Thoracic aorta endothelial cell (primary cell): ENCODE measurements around the gene SMG7.

DNA sequence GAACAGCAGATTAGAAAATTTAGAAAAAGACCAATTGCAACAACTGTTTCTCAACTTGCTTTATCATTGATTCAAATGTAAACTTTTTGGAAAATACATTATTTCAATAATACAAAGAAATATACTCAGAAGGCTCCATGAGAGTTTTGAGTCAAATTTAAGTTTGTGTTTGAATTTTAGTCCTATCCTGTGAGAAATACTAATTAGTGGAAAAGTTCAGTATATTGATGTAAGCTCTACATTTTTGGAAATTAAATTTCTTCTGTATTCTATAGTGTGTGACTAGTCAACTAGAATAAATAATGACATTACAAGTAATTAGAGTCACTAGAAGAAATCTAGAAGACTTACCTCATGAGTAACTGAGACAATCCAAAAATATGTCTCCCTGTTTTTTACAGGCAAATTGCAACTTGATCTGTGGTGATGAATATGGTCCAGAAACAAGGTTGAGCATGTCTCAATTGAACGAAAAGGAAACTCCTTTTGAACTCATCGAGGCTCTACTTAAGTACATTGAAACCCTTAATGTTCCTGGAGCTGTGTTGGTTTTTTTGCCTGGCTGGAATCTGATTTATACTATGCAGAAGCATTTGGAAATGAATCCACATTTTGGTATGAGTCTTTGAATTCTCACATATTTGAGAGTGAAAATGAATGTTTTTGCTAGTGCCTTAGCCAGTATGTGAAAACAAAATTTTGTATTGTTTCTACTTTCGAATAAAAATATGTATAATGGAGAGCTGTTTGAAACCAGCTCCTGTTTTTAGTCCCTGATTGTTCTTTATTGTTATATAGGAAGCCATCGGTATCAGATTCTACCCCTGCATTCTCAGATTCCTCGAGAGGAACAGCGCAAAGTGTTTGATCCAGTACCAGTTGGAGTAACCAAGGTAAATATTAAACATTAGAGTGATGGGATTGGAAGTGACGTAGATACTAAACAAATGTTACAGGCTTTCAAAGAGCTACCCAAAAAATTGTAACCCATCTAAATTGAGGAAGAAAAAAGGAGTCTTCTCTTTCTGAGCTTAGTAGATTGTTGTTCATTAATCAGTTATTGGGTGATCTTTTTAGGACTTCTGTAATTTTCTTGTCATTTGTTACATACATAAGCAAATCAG is 36.9 kb downstream of the DHX9 start:
- CAGE, long polyA plus RNA = no peak

- CAGE, long polyA plus RNA = no peak
These were observed 391 bp downstream of the SHCBP1L start for GRCh38 chr1:182952499-182953050.

DNA sequence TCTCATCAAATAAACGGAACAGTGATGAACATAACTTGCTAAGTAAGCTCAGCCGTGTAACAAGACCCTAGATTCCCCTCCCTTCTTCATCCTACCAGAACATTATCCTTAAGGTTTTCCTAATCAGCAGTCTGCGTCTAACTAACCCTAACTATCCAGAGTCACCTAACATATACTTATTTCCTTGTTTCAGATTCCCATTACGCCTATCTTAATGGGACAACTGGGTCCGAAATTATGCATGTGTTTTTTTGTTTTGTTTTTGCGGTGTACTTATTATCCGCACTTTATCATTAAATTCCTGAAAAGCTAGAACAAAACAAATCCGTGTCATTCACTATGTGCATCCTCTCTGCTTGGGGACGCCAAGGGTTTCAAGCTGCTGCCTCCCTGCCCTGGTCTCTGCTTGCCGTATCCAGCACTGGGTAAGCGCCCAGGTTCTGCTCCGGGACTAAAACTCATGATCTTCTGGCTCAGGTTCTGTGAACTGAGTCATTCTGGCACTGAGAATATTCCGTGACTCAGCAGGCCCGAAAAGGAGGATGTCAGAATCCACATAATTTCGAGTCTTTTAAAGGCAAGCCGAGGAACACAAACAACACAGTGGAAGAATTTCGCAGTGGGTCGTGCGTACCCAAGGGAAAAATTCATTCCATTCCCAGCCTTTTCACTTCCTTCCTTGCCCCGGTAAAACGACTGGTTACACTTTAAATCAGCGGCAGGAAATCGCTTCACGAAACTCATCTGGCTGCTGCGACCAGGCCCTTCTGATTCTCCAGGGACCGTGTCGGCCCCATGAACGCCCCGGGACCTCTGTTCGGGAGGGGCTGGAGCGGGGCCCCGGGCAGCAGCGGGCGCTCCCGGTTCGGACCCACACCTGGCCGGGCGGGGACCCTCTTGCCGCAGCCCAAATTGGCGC is 976 bp upstream of the LAMC1 start:
- CAGE, long polyA plus RNA = no peak

- CAGE, long polyA plus RNA = no peak
These were observed 405 bp upstream of the LAMC1 start for GRCh38 chr1:183022904-183023125.

GRCh38 chr1:183024665-183024996 is 1.4 kb downstream of the LAMC1 start:
- CAGE, long polyA plus RNA = no peak

GRCh38 chr1:183059448-183059702 is 36.2 kb downstream of the LAMC1 start:
- CAGE, long polyA plus RNA = no peak

DNA sequence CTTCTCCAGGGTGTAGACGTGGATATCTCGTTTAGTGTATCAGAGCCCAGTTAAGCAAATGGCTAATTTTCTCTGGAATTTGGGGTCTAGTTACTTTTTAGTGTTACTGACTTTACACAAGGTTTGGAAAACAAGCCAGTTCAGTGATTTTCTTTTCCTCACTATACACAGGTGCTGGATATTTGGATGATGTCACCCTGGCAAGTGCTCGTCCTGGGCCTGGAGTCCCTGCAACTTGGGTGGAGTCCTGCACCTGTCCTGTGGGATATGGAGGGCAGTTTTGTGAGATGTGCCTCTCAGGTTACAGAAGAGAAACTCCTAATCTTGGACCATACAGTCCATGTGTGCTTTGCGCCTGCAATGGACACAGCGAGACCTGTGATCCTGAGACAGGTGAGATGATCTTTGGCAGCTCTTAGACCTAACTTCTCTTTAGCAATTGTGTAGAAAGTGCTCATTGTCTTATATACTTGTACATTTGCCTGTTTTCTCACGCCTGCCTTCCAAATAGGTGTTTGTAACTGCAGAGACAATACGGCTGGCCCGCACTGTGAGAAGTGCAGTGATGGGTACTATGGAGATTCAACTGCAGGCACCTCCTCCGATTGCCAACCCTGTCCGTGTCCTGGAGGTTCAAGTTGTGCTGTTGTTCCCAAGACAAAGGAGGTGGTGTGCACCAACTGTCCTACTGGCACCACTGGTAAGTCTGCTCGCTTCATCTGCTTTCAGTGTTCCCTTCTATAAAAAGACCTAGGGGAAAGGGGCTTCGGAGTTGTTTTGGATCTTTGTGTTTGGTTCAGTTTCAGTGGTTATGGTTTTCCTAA is 64.3 kb upstream of the LAMC2 start:
- CAGE, long polyA plus RNA = no peak

DNA sequence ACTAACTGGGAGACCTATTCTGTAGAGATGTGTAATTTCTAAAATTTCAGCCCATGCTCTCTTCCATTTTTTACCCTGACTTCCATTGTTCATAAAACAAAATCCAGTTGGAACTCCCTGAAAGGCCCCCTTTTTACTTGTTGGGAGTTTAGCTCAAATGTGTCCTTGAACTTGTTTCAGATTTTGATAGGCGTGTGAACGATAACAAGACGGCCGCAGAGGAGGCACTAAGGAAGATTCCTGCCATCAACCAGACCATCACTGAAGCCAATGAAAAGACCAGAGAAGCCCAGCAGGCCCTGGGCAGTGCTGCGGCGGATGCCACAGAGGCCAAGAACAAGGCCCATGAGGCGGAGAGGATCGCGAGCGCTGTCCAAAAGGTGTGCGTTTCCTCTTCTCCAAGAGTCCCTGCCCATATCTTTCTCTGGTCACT is 49.8 kb upstream of the LAMC2 start:
- CAGE, long polyA plus RNA = no peak

DNA sequence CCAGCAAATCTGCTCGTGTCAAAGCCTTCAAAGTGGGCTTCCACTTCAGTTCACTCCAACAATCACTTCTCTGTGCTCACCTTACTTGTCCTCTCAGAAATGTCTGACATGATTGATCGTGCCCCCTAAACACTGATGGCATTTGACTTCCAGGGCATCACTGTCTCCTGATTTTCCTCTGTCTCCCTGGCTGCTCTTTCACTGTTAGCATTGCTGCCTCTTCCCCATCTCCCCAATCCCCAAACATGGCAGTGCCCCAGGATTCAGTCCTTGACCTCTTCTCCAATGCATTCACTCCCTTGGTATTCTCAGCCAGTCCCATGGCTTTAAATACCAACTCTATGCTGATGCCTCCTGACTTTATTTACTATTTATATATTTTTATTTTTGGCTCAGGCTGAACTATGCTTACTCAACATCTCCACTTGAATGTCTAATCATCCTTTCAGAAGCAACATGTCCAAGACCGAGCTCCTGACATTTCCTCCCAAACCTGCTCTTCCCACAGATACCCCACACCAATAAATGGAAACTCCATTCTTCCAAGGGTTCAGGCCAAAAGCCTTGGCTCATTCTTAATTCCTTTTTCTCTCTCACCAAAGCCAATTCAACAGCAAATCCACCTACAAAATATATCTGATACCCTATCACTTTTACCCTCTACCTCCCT is 26.3 kb downstream of the NMNAT2 start:
- CAGE, long polyA plus RNA = no peak

GRCh38 chr1:183472170-183472618 is at the start of gene SMG7:
SMG7 (plus strand) TSS chr1:183472499.
- CAGE, long polyA plus RNA = no peak

GRCh38 chr1:183511364-183511987 is 39.2 kb downstream of the SMG7 start:
- CAGE, long polyA plus RNA = no peak

- CAGE, long polyA plus RNA = no peak
These were observed 36.5 kb downstream of the NCF2 start for GRCh38 chr1:183553704-183554118.

GRCh38 chr1:183559825-183560791 is 30.2 kb downstream of the NCF2 start:
- CAGE, long polyA plus RNA = no peak

GRCh38 chr1:183562940-183564065 is 27.0 kb downstream of the NCF2 start:
- CAGE, long polyA plus RNA = no peak

- CAGE, long polyA plus RNA = no peak
These were observed 6.7 kb downstream of the NCF2 start for GRCh38 chr1:183583584-183583940.

GRCh38 chr1:183588692-183589351 is 1.4 kb downstream of the NCF2 start:
- CAGE, long polyA plus RNA = no peak

GRCh38 chr1:183636712-183637093 is 1.1 kb upstream of the ARPC5 start:
- CAGE, long polyA plus RNA = no peak

DNA sequence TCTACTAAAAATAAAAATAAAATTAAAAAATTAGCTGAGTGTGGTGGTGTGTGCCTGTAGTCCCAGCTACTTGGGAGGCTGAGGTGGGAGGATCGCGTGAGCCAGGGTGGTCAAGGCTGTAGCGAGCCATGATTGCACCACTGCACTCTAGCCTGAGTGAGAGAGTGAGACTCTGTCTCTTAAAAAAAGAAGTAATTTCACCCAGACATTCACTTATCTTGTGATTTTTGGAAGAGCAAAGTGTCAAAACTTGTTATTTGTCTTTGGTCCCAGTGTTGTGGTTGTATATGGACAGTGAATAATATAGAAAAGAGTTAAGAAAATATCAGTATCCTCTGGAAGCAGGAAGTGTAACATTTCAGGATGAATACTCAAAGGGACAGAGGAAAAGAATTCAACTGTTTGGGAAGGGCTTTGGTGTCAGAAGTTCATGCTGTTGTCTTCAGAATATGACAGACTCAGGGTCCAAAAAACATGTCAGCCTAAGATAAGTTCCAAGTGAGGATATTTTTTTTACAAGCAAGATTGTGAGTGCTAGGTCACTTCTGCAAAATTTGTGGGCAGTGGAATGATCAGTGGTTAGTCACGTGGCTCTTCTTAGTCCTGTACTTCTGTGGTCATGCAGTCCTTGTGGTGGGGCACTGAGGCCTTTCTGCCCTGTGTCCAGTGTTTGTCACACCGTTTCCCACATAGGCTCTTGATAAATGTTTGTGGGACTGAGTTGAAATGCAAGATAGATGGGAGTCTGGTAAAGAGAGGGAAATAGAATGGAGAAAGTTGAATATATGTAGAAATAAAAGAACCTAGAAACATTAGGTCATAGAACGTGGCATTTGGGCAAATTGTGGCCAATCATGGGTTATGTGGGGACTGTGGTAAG is 5.1 kb downstream of the RGL1 start:
- CAGE, long polyA plus RNA = no peak

DNA sequence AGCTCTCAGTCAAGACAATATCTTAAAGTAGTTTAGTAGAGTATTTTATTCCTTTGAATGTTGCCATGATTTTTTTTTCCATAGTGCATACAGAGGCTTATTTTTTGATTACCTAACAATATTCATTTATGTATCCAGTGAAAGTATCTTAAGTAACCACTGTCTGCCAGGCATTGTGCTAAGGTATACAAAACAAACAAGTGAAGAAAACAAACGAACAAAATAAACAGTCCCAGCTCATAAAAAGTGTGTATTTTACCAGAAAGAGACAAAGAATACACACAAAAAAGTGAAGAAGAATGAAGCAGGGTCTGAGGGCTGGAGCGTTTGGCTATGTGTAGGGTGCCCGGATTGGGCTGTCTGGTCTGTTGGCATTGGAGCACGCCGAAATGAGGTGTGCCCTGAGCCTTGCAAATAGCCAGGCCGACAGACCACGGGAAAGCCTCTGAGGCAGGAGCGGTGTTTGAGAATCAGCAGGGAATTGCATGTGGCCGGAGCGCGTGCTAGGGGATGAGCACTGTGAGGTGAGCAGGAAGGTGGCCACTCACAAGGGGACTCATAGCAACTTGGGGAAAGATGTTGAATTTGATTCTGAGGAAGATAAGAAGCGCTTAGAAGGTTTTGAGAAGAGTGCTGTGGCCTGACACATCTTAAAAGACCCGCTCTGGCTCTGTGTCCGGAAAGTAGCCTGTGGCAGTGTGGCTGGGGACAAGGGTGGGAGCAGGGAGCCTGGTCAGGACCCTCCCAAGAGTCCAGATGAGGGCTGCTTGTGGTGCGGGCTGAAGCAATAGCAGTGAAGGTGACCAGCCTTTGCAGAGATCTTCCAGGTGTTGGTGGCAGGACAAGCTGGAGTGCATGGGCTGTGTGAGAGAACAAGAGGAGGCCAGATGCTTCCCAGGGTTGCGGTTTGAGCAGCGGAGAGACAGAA is 61.4 kb downstream of the RGL1 start:
- CAGE, long polyA plus RNA = no peak

DNA sequence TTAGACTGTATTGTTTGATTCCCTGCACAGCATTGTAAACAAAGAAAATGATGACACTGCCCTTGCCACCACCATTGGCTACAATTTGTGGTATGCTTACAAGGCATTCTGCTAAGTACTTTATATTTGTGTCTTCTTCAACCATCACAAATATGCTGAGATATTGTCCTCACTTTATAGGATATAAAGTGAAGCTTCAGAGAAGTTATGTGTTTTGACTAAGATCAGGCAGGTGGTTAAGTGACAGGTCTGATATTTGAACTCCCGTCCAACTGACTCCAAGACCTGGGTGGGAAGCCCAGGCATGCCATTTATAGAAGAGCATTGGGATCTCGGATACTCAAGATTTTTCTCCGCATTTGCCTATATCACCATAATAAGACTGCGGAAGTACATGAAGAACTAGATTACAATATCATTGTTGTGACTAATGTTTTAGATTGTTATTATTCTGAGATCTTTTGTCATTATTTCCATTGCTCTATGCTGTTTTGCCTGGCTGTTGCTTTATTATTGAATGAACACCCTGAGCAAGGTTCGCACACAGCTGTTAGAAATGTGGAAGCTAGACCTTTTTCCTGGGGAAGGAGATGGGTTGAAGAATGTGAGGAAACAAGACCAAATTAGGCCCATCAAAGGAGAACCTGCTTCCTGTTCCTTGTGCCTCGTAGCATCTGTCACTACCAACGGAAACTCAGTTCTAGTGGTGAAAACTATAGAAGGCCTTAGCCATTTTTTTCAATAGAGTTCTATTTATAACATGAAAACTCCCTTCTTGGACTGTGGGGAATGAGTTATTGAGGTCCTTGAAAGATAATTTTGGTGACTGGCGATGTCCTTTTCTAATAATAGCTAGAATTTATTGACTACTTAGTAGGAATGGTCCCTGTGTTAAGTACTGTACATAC is 68.6 kb downstream of the RGL1 start:
- CAGE, long polyA plus RNA = no peak